ENCODE results near the genes SIPA1L1, DCAF4 and ZFYVE1.

DNA sequence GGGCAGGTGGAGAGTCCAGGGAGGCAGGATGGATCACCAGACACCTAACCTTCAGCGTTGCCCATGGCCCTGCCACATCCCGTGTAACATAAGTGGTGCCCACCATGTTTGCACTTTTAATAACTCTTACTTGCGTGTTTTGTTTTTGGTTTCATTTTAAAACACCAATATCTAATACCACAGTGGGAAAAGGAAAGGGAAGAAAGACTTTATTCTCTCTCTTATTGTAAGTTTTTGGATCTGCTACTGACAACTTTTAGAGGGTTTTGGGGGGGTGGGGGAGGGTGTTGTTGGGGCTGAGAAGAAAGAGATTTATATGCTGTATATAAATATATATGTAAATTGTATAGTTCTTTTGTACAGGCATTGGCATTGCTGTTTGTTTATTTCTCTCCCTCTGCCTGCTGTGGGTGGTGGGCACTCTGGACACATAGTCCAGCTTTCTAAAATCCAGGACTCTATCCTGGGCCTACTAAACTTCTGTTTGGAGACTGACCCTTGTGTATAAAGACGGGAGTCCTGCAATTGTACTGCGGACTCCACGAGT, 151.1 kb downstream of the SMOC1 start:
- PRO-cap = no peak
CAGE:
- cytosol, long polyA minus RNA = no peak
- cytosol, long polyA plus RNA = start-site peak on the plus strand centred at position 282 of the sequence, 7 bp wide, 9 and 8 reads in 2 replicates
- long polyA plus RNA = no peak
- nucleus, long polyA minus RNA = no peak
- nucleus, long polyA plus RNA = start-site peak on the plus strand centred at position 282 of the sequence, 7 bp wide, 10 and 12 reads in 2 replicates

DNA sequence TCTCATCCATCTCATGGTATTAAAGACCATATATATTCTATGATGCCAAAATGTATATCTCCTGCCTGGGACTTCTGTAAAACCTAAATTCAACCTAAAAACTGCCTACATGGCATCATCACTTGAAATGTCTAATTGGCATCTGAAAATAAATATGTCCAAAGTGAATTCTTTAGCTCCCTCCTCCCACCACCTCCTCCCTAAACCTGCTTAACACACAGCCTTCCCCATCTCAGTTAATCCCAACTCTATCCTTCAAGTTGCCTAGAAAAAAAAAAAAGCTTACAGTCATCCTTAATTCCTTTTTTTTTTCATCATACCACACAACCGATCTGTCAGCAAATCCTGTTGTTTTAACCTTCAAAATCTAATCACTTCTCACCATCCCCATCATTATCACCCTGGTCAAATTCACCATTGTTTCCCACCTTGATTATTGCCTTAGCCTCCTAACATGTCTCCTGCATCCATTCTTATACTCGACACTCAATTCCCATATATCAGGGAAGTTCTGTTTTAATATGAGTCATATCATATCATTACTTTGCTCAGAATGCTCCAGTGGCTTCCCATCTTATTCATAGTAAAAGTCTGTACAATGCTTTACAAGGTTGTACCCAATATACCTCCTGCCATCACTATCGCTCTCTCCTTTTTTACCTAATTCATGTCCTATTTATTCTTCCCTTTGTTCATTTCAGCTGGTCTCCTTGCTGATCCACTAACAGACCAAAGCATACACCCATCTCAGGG, 24.4 kb upstream of the ADAM20 start:
- PRO-cap = no peak
CAGE:
- cytosol, long polyA minus RNA = no peak
- cytosol, long polyA plus RNA = no peak
- long polyA plus RNA = no peak
- nucleus, long polyA minus RNA = no peak
- nucleus, long polyA plus RNA = no peak

- PRO-cap = no peak
CAGE:
- cytosol, long polyA minus RNA = no peak
- cytosol, long polyA plus RNA = no peak
- long polyA plus RNA = no peak
- nucleus, long polyA minus RNA = no peak
- nucleus, long polyA plus RNA = no peak
Measured at GRCh38 chr14:70666928-70667264, 25.2 kb downstream of the TTC9 start.

DNA sequence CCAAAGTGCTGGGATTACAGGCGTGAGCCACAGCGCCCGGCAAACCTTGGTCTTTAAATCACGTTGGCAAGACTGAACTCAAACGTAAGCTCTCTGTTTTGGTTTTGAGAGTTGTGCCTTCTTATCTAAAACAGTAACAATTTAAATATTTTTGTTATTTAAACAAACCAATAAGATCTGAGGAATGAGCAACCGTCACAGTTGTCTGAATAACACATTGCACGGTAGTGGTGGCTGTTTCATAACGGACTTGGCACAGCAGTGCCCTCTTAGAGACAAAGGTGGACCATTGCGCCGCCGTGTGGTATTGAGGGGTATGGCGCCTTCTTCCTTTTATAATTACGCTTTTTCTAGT, 8.2 kb upstream of the MAP3K9 start:
- PRO-cap = no peak
CAGE:
- cytosol, long polyA minus RNA = no peak
- cytosol, long polyA plus RNA = no peak
- long polyA plus RNA = no peak
- nucleus, long polyA minus RNA = no peak
- nucleus, long polyA plus RNA = no peak

DNA sequence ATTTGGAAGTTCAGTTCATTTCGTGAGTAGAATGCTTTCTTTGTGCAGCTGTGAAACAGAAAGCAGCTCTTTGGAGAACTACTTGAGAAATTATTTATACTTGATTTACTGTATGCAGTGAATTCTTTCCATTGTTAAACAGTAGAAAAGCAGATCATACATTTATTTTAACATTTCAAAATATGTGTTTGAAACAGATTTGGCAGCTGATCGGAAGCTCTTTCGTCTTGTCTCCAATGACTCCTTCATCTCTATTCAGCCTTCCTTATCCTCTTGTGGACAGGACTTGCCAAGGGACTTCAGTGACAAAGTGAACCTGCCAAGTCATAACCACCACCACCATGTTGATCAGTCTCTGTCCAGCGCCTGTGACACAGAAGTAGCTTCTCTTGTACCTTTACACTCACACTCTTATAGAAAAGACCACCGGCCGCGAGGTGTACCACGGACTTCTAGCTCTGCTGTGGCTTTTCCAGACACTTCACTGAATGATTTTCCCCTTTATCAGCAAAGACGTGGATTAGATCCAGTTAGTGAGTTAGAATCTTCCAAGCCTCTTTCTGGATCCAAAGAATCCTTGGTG, 69.6 kb downstream of the PCNX1 start:
- PRO-cap = no peak
CAGE:
- cytosol, long polyA minus RNA = no peak
- cytosol, long polyA plus RNA = no peak
- long polyA plus RNA = no peak
- nucleus, long polyA minus RNA = no peak
- nucleus, long polyA plus RNA = no peak

GRCh38 chr14:71320032-71320830, at the start of gene SIPA1L1:
Gene SIPA1L1, plus strand, starts transcription at chr14:71320476.
- PRO-cap = bidirectional peak, plus-strand start at chr14:71320476, minus-strand start at chr14:71320311; bidirectional peak, plus-strand start at chr14:71320786, minus-strand start at chr14:71320795
CAGE:
- cytosol, long polyA minus RNA = start-site peak on the plus strand at chr14:71320476-71320491, 35 reads
- cytosol, long polyA plus RNA = no peak
- long polyA plus RNA = start-site peak on the plus strand at chr14:71320464-71320507, 54 and 87 reads in 2 replicates
- nucleus, long polyA minus RNA = start-site peak on the plus strand at chr14:71320448-71320481, 386 reads
- nucleus, long polyA plus RNA = start-site peak on the plus strand at chr14:71320449-71320487, 44 and 153 reads in 2 replicates

DNA sequence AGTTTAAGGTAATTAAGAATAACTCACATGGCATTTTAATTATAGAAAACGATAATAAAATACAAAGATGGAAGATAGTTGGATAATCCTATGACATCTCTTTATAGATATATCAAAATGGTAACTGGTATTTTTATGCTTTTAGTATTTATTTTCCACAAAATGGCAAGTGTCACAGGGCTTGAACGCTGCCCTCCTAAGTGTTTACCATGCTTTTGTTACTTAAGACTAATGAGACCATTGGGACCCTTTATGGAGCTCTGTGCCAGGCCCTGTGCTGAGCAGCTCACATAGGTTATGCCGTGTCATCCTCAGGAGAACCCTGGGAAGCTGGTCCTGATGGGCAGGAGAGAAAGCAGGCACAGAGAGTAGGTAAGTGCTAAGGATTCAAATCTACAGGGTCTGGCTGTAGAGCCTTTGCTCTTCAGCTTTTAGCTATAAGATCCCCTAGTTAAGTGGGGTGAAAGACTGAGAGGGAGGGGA, 161.6 kb downstream of the SIPA1L1 start:
- PRO-cap = no peak
CAGE:
- cytosol, long polyA minus RNA = no peak
- cytosol, long polyA plus RNA = no peak
- long polyA plus RNA = no peak
- nucleus, long polyA minus RNA = no peak
- nucleus, long polyA plus RNA = no peak

DNA sequence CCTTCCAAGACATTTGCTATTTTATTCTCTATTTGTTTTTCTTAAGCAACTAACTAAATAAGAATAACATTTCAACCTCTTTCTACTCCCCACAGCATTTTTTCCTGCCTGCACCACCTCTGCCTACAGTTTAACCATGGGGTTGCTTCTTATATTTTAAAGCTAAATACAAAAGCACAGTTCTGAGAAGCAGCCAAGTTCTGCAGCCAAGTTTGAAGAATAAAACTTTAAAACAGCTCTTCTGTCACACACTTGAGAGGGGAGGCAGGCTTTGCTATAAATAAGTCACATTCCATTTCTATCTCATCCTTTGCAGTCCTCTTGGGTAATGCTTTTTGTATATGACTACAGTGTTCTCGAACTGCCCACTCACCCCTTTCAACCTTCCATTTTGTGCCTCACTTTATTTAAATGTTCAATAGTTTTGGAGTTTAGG, 53.6 kb downstream of the RGS6 start:
- PRO-cap = no peak
CAGE:
- cytosol, long polyA minus RNA = no peak
- cytosol, long polyA plus RNA = no peak
- long polyA plus RNA = no peak
- nucleus, long polyA minus RNA = no peak
- nucleus, long polyA plus RNA = no peak

DNA sequence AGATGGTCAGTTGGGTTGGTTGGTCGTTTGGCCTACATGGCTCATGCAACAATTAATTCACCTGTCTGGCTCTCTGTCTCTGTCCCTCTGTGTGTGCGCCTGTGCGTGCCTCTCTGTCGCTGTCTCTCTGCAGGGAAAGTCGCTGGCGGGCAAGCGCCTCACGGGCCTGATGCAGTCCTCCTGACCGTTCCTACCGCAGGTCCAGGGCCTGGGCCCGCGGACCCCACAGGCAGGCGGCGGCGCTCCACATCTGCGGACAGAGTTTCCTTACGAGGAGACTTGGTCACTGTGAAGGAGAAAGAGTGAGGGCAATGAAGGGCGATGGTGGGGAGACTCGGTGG, 331.6 kb downstream of the DPF3 start:
- PRO-cap = no peak
CAGE:
- cytosol, long polyA minus RNA = no peak
- cytosol, long polyA plus RNA = no peak
- long polyA plus RNA = no peak
- nucleus, long polyA minus RNA = no peak
- nucleus, long polyA plus RNA = no peak

DNA sequence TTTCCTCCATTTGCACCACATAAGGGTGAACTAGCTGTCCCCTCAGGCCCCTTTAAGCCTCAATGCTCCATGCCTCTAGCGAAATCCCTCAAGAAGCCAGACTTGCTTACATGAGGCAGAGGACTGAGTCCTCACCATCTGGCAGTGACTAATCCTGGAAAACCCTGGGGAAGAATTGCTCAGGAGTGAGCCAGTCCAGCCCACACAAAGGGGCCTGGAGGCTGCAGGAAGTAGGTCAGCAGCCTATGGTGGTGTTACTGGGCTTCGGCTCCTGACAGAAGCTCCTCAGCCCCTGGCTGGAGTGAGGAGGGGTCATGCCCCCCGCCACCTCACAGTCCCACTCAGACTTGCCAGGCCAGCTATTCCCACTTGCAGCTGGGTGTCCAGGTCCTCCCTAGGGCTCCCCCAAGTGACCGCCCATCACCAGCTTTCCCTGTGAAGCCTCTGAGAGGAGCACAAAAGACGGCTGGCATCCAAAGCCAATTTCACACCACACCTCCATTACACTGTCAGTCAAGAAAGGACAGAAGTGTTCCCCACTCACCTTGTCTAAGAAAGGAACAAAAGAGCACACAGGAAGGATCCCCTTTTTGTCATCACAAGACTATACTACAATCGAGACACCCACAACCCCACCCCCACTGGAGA, 250.5 kb downstream of the DPF3 start:
- PRO-cap = bidirectional peak, plus-strand start at position 207 of the sequence, minus-strand start at position 64 of the sequence
CAGE:
- cytosol, long polyA minus RNA = no peak
- cytosol, long polyA plus RNA = no peak
- long polyA plus RNA = no peak
- nucleus, long polyA minus RNA = no peak
- nucleus, long polyA plus RNA = no peak

GRCh38 chr14:72683683-72684155, 210.2 kb downstream of the DPF3 start:
- PRO-cap = no peak
CAGE:
- cytosol, long polyA minus RNA = no peak
- cytosol, long polyA plus RNA = no peak
- long polyA plus RNA = no peak
- nucleus, long polyA minus RNA = no peak
- nucleus, long polyA plus RNA = no peak

DNA sequence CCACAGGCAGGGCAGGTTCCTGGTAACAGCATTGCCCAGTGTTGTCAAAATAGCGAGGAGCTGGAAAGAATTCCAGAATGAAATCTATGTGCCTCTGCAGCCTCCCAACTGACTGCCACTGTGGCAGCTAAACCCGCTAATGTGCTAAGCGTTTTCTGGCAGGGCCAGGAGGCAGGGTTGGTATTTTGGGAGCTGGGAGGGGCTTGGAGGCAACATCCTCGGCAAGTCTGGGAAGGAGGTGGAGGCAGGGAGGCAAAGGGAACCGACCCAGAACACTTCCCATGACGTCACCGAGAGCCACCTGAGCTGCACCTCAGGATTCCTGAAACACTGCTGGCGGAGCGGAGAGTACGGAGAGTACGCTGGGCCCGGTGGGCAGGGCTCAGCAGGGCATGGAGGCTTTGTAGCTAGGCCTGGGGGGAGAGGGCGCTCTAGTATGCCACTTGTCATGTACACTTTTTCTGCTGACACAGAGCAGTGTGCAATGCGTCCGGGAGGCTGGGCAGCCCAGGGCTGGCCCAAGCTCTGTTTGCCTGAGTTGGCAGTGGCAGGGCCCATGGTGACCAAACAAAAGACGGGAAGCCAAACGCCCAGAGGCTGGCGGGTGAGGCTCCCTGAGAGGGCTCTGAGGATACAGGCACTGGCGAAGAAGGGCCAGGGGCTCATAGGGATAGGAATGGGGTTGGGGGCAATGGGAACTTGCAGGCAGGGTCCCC, 81.5 kb downstream of the DPF3 start:
- PRO-cap = no peak
CAGE:
- cytosol, long polyA minus RNA = no peak
- cytosol, long polyA plus RNA = no peak
- long polyA plus RNA = no peak
- nucleus, long polyA minus RNA = no peak
- nucleus, long polyA plus RNA = no peak

DNA sequence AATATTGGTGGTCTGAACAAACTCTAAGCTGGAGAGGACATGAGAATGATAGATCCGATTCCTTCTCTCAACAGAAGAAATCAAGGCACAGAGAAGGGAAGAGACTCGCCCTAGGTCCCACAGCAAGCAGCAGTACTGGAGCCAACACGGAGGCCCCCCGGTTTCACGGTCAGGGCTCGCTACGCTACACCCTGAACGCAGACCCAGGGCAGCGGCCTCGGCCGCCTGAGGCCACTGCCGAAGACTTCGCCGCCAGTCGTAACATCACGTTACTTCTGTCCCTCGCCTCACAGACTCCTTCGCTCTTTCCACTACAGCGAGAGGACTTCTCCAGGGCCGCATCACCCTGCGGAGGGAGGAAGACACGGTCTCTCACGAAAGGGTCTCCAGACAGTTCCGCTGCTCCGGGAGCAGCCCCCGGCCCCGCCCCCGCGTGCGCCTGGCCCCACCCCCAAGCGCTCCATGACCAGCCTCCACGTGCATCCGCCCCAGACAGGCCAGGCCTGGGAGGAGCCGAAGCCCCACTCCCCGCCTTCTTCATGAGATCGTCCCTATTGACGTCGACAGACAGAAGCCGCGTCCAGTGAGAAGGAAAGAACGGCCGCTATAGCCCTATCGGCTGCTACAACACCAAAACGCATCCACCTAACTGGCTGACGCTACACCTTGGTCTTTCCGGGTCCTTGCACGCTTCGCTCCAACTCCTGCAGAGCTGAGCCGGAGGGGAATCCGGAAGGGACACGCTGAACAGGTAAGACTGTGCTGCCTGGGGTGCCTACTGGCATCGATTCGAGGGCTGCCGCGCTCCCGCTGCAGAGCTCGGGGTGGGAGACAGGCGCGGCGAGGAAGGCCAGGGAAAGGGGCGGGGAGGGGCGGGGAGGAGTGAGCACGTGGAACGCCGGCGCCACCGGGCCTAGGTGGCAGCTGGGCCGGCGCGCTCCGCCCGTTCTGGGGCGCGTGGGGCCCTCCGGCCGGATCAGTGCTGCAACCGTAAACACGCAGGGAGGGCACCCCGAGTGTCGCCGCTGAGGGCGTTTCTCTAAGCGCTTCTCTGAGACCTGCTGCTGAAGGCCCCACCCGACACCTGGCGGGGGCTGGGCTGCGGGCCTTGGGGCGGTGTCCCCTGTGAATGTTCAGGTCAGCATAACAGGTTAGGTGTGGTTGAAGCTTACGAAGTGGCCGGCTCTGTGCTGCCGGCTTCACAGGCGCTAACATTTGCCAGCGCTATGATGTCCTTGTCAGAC, at the start of gene DCAF4:
Gene DCAF4, plus strand, starts transcription at position 672 of the 1,244 bp plus-strand sequence.
- PRO-cap = bidirectional peak, plus-strand start at position 709 of the sequence, minus-strand start at position 417 of the sequence; unidirectional peak, plus-strand start at position 891 of the sequence
CAGE:
- cytosol, long polyA minus RNA = start-site peak on the plus strand centred at position 691 of the sequence, 65 bp wide, 39 reads
- cytosol, long polyA plus RNA = no peak
- long polyA plus RNA = no peak
- nucleus, long polyA minus RNA = start-site peak on the plus strand centred at position 691 of the sequence, 39 bp wide, 171 reads
- nucleus, long polyA plus RNA = start-site peak on the plus strand centred at position 709 of the sequence, 64 bp wide, 21 and 204 reads in 2 replicates

DNA sequence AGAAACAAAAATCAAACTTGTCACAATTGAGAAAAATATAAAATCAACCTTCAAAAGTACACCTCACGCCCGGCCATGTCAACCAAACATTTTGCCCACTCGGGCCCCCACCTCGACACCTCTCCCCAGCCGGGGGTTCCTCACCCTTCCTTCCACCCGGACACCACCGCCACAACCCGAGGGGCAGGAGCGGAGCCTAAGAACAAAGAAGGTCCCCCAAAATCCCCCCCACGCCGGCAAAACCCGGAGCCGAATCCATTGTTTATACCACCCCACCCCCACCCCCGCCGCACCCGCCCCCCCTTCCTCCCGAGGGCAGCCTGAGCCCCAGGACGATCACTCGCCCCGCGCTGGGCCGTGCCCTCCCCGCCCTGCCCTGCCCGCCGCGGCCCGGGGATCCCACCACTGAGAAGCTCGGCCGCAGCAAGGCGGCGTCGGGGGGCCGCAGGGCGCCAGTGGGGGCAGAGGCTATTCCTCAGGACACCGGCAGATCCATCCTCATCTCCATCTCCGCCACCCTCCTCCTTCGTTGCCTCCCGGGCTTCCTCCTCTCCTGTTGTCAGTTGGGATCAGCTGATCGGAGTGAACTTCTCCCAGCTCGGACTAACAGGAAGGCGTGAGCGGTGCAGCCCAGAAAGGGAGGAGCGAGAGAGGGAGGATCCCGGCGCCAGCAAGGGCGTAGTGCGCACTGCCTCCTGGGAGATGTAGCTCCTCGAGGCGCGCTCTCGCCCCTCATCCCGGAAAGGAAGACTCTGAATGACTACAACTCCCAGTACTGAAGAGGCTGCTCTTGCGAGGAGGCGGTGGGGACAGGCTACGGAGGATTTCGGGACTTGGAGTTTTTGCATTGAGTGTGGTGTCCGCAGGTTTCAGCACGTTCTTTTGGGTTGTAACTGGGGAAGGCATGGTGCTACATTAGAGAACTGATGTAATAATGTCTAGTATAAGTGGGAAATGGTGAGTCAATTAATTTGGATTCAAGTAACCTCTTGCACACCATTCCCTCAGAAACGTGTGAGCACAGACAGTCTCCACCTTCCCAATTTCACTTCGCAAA, at the start of gene ZFYVE1:
Gene ZFYVE1, minus strand, starts transcription at position 584 of the 1,057 bp plus-strand sequence.
- PRO-cap = bidirectional peak, plus-strand start at position 787 of the sequence, minus-strand start at position 584 of the sequence
CAGE:
- cytosol, long polyA minus RNA = start-site peak on the minus strand centred at position 558 of the sequence, 15 bp wide, 38 reads
- cytosol, long polyA plus RNA = no peak
- long polyA plus RNA = start-site peak on the minus strand centred at position 554 of the sequence, 64 bp wide, 294 and 277 reads in 2 replicates
- nucleus, long polyA minus RNA = start-site peak on the minus strand centred at position 562 of the sequence, 68 bp wide, 525 reads
- nucleus, long polyA plus RNA = start-site peak on the minus strand centred at position 561 of the sequence, 79 bp wide, 312 and 323 reads in 2 replicates

- PRO-cap = no peak
CAGE:
- cytosol, long polyA minus RNA = no peak
- cytosol, long polyA plus RNA = no peak
- long polyA plus RNA = no peak
- nucleus, long polyA minus RNA = no peak
- nucleus, long polyA plus RNA = no peak
Measured at GRCh38 chr14:73059407-73059685, 1.0 kb downstream of the RBM25 start.

GRCh38 chr14:73096863-73097243, 38.5 kb downstream of the RBM25 start:
- PRO-cap = no peak
CAGE:
- cytosol, long polyA minus RNA = start-site peak on the plus strand at chr14:73096993-73097002, 29 reads; start-site peak on the plus strand at chr14:73097085-73097097, 21 reads
- cytosol, long polyA plus RNA = no peak
- long polyA plus RNA = no peak
- nucleus, long polyA minus RNA = no peak
- nucleus, long polyA plus RNA = no peak

DNA sequence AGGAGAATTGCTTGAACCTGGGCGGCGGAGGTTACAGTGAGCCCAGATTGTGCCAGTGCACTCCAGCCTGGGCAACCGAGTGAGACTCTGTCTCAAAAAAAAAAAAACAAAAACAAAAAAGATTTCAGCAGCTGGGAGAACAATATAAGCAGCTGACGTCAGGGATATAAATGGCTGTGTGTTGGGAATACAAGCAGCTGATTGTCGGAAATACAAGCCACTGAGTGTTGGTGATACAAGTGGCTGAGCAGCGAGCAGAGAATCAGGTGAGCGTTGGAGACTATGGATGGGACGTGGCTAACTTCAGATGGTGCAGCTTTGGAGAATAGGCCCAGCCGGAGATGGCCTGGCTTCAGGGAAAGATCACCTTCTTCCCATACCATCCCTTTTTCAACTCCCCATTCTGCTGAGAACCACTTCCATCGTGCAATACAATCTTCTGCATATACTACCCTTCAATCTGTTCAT, 32.0 kb downstream of the PSEN1 start:
- PRO-cap = no peak
CAGE:
- cytosol, long polyA minus RNA = no peak
- cytosol, long polyA plus RNA = no peak
- long polyA plus RNA = no peak
- nucleus, long polyA minus RNA = no peak
- nucleus, long polyA plus RNA = no peak

DNA sequence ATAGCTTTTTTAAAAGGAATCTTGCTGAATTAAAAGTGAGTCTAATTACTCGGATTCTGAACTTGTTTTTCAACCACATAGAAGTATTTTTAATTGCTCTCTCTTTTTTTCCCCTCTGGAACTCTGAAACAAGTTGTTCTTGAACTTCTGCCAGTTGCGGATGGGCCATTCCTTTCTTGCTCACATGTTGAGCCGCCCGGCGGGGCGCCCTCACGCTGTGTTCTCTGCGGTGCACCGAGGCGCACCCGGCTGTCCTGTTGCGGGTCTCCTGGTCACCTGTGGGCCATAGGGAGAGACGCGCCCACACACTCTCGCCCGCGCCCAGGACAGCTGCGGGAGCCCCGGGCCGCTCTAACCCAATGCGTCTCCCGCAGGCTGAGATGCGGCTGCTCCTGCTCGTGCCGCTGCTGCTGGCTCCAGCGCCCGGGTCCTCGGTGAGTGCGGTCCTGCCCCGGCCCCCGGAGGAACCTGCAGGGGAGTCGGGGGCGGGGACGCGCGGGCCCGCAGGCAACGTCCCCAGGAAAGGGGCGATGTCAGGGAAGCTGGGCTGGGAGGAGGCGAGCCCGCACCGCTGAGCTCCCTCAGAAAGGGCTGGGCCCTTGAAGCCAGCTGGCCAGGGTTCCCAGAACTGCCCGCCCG, 2.2 kb downstream of the PAPLN start:
- PRO-cap = no peak
CAGE:
- cytosol, long polyA minus RNA = no peak
- cytosol, long polyA plus RNA = no peak
- long polyA plus RNA = no peak
- nucleus, long polyA minus RNA = no peak
- nucleus, long polyA plus RNA = no peak

- PRO-cap = bidirectional peak, plus-strand start at chr14:73458870, minus-strand start at chr14:73458525
CAGE:
- cytosol, long polyA minus RNA = no peak
- cytosol, long polyA plus RNA = no peak
- long polyA plus RNA = no peak
- nucleus, long polyA minus RNA = no peak
- nucleus, long polyA plus RNA = no peak
Measured at GRCh38 chr14:73458734-73459030, 336 bp upstream of the NUMB start.

DNA sequence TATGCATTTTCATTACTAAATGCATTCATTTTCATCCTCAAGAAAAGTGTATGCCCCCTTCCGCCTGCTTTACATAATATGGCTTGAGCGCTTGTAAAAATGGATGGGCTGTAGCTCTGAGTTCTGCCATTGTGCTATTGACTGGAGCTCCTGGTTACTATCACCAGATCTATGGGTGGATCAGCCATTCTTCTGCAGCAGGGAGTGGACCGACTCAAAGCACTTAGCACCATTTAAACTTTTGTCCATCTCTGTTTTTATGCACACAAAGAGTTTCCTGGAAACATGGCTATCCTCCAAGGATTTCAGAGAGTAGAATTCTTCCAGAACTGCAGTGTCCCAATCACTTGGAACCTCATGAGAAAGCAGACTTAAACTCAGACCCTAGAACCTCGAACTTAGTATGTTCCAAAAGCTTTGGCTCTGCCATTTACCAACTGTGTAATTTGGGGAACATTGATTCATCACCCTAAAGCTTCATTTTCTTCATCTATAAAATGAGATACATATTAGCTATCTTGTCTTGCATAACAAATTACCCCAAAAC, 4.5 kb upstream of the NUMB start:
- PRO-cap = no peak
CAGE:
- cytosol, long polyA minus RNA = no peak
- cytosol, long polyA plus RNA = no peak
- long polyA plus RNA = no peak
- nucleus, long polyA minus RNA = no peak
- nucleus, long polyA plus RNA = no peak

Data from endothelial cell of umbilical vein (primary cell).